AG04449 (cell line): ENCODE results near the gene SAMD10.

- RRBS: 92% methylated on average over 6 of the region's 42 CpGs
These were observed 7.3 kb downstream of the SLC2A4RG start for GRCh38 chr20:63746851-63747384.

GRCh38 chr20:63822281-63822859, 8.7 kb downstream of the ZBTB46 start:
- RRBS: no CpG with 5 or more reads among the region's 18 CpGs

DNA sequence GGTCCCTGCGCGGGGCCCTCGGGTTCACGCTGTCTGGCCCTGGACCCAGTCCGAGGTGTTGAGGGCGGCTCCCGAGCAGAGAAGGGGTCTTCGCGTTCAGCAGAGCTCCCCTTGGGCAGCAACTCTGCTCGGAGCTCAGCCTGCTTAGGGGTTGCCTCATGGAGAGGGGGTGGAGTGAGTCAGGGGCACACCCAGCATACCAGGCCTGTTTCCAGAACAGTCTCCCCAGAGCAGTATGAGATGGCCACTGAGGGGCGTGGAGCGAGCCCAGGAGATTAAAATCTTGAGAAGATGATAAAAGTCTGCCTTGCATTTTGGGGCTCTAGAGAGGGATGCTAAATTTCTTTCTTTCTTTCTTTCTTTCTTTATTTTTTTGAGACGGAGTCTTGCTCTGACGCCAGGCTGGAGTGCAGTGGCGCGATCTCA, 692 bp downstream of the TPD52L2 start:
- RRBS: no CpG with 5 or more reads among the region's 16 CpGs

DNA sequence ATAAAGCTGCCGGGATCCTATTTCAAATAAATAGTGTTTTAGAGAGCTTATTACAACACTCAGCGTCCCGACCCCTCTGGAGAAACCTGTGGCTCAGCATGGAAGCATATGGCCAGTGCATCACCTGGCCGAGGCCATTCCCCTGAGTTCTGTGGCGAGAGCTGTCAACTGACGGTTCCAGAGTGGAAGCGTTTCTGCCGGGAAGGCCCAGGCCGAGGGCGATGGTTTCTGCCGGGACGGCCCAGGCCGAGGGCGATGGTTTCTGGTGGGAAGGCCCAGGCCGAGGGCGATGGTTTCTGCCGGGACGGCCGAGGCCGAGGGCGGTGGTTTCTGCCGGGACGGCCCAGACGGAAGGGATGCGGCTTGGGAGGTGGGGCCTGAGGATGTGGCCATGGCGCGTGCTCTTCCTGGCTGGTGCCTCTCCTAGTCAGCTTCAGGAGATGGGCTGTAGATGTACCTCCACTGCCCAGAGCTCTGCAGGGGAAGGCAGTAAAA, 12.6 kb downstream of the TPD52L2 start:
- RRBS: 93% methylated on average over 7 of the region's 27 CpGs

- RRBS: no CpG with 5 or more reads among the region's 6 CpGs
These were observed 1.3 kb upstream of the DNAJC5 start for GRCh38 chr20:63893493-63894102.

DNA sequence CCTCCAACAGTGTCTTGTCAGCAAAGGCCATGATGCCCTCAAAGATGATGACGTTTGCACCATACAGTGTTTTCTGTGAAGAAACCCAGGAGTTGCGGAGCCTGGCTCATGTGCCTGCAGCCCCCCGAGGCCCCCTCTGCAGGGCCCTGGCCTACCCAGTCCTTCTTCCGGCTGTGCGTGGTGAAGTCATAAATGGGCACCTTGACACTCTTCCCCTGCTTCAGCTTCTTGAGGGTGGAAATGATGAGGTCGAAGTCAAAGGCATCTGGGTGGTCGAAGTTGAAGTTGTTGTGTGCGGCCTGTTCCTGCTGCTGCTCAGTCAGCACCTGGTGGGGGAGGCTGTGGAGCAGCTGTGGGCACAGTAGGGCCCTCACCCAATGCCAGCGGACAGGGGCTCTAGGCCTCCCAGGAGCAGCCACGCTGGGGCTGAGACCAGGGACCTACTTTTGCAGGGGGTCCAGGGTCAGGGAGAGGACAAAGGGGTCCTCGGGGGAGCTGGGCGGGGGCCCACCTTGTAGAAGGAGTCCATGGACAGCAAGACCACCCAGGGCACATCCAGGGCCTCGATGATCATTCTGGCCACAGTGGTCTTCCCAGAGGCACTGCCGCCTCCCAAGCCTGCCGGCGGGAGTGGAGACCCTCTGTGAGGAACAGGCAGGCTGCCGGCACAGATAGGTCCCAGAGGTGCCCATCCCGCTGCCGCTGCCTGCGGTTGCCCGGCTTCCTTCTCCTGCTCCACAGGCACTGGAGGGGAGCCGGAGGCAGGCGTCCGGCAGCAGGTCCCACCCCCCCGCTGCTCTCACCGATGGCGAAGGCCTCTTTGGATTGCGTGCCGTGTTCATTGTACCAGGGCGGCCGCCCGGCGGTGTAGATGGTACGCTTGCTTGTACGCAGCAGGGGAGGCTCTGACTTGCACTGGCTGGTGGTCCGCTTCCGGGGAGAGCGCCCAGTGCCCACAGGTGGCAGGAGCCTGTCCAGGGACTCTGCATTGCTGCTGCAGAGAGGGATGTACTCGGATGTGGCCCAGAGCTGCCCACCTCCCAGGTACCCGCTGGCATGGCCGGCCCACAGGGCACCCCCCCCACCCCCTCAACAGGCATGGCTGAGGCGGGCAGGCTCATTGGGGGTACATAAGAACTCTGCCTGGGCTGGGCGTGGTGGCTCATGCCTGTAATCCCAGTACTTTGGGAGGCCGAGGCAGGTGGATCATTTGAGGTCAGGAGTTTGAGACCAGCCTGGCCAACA, 10.1 kb downstream of the UCKL1 start:
- RRBS: 96% methylated on average over 15 of the region's 44 CpGs

- RRBS: no CpG with 5 or more reads among the region's 16 CpGs
These were observed 1.6 kb downstream of the UCKL1 start for GRCh38 chr20:63954568-63955061.

DNA sequence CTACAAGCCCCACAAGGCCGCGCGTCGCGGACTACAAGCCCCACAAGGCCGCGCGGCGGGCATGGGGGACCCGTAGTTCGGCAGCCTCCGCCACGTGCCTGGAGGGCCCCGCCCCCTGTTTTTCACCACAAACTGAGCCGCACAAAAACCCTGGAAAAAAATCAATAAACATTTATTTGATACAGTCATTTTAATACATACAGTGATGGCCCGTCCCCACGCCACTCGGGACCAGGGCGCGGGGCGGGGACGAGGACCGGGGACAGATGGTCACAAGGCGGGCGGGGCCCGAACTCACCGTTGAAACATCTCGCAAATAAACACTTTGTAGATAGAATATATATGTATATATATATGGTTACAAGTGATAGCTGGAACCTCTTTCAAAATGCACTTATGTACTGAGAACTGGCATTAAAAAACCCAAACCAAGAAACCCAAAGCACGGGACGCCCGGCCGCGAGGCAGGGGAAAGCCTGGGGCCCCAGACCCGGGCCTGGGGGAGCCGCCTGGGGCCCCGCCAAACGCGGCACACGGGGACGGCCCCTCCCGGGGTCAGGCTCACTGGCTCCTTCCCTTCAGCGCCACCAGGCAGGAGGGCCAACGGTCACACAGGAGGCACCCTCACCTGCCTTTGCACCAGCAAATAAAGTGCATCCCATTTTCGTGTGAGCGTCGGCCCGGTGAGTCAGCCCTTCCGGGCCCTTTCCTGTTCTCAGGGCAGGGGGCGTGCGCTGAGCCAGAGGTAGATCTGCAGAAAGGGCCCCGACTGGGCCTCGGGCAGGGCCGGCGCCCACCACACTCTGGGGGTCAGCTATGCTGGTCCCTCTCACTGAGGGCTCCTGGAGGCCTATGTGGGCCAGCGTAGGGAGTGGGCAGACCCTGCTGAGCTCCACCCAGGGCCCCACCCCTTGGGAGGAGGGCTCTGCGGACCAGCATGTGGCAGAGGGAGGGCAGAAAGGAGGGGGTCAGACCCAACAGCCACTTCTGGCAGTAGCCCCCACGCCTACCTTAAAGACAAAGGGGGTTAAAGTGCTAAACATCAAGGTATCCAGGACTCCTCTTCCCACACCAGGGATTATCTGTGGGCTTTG, 684 bp upstream of the UCKL1 start:
- RRBS: 3% methylated on average over 11 of the region's 57 CpGs

DNA sequence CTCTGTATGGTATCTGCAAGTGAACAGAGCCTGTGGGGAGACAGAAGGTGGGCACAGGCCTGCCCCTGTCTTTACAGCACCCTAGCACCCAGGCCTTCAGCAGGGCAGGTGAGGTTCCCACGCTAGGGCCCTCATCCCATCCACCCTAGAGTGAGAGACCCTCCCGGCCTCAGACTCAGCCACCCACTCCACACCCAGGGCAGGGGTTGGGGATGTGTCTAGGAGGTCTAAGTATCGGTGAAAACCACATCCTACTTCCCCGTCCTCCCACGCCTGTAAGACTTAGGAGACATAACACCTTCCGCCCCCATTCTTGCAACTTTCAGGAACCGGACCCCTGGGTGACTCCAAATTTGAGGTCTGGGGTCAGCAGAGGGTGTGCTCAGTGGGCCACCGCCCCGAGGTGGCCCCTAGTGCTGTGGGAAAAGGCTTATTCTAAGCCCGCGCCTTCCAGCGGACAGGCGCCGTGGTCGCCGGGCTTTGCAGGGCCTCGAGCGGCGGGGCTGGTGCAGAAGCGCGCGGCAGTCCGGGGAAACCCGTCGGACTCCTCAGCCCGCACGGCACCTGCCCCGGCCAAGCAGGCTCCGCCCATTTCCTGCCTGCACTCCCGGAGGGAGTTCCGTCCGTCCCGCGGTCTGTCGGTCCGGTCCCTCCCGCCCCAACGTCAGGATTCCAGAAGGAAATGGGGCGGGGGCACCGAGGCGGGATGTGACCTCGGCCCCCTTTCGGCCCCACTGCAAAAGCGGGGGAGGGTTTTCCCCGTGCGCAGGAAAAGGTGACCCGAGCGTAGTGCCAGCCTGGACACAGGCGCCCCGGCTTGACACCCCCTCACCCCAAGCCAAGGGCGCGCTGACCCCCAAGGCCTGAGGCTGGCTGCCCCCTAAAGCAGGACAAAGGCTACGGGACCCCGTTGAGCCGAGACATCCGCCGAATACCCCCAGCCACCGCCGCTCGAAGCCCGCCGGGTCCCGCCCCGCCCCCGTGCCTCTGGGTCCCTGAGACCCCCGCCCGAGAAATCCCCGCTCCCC, 796 bp downstream of the SAMD10 start:
- RRBS: 6% methylated on average over 25 of the region's 68 CpGs

GRCh38 chr20:63979360-63979798, at the start of gene SAMD10:
Gene SAMD10 (minus strand): TSS chr20:63979642.
- RRBS: 3% methylated on average over 32 of the region's 70 CpGs

GRCh38 chr20:64084463-64085302, 485 bp upstream of the LKAAEAR1 start:
- RRBS: 4% methylated on average over 10 of the region's 36 CpGs

DNA sequence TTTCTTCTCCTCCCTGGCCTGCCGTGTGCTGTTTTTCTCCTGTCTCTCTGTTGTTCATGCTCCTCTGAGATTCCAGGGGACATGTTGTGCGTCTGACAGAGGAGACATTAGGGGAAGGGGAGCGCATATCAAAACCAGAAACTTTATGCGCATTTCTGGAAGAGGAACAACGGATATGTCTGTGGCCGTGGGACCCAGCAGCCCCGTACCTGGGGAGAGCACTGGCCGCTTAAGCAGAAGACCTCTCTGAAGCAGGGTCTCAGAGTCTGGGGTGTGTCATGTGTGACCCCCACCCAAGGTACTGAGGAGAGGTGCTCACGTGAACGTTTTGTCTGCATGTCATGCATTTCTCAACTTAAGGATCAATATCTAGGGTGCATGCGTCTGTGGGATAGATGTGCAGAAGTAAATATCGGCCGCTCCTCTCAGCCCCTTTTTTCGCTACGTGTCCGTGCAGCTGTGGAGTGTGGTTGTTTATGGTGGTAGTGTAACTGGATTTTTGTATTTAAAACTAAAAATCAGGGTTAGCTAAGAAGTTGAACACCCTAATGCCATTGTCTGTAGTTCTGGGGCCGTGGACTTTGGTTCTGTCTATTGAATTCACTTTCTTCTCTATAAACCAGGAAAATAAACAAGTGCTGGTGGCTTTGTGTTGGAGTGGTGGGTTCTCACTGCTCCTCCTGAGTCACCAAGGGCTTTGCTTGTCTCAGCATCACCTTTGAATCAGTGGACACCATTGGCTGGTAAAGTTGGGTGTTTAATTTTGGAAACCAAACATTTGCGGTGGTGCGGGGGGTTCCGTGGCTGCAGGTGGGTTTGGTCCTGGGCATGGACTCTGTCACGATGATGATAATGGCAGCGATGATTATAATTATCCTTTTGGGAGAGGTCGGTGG, 912 bp downstream of the MYT1 start:
- RRBS: no CpG with 5 or more reads among the region's 23 CpGs

DNA sequence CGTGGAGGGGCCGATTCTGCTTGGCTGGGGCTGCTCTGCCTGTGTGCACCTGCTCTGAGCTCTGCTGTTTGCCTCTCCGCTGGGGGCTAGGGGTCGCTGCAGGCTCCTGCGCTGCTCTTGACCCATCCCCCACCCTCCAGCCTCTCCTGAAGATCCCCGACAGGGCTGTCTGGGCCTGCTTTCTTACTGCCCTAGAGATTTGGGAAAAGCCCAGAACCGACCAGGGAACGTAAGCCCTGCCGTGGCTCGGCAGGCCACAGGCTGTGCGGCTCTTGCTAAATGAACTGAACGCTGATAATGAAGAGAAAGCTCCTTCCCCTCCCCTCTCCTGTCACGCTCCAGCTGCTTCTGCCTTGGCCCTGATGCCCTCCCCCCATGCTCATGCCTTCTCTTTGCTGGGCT, 32.0 kb upstream of the PCMTD2 start:
- RRBS: no CpG with 5 or more reads among the region's 13 CpGs